Upper lobe of left lung (tissue), 5 donors: ENCODE measurements around the genes ELP5, EIF5A, KCTD11 and TMEM95.

GRCh38 chr17:6700209-6700797 is 12.9 kb downstream of the SLC13A5 start:
- PRO-cap, 2 experiments, result no peak in any of the 2 experiments
- RAMPAGE, long total RNA, 4 experiments, result no peak in any of the 4 experiments

GRCh38 chr17:6710348-6710835 is 2.8 kb downstream of the SLC13A5 start:
- PRO-cap, 2 experiments, result no peak in any of the 2 experiments
- RAMPAGE, long total RNA, 4 experiments, result no peak in any of the 4 experiments

GRCh38 chr17:6797869-6798549 is 22.0 kb downstream of the FBXO39 start:
- PRO-cap, 2 experiments, result no peak in any of the 2 experiments
- RAMPAGE, long total RNA, 4 experiments, result no peak in any of the 4 experiments

DNA sequence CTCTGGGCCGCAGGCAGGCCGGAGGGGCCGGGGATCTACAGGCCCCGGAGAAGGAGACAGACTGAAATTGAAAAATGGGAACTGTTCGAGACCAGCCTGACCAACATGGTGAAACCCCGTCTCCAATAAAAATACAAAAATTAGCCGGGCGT is 288 bp downstream of the RNASEK start:
- PRO-cap, 2 experiments, result no peak in any of the 2 experiments
- RAMPAGE, long total RNA, 4 experiments, result no peak in any of the 4 experiments

- PRO-cap, 2 experiments, result no peak in any of the 2 experiments
- RAMPAGE, long total RNA, 4 experiments, result no peak in any of the 4 experiments
Measured at GRCh38 chr17:7041940-7042544, 1.9 kb downstream of the SLC16A11 start.

GRCh38 chr17:7042545-7043268 is 1.2 kb downstream of the SLC16A11 start:
- PRO-cap, 2 experiments, result no peak in any of the 2 experiments
- RAMPAGE, long total RNA, 4 experiments, result start-site peak on the minus strand in 1 of 4 experiments, at chr17:7043017-7043050 at its widest, 16 reads per replicate

DNA sequence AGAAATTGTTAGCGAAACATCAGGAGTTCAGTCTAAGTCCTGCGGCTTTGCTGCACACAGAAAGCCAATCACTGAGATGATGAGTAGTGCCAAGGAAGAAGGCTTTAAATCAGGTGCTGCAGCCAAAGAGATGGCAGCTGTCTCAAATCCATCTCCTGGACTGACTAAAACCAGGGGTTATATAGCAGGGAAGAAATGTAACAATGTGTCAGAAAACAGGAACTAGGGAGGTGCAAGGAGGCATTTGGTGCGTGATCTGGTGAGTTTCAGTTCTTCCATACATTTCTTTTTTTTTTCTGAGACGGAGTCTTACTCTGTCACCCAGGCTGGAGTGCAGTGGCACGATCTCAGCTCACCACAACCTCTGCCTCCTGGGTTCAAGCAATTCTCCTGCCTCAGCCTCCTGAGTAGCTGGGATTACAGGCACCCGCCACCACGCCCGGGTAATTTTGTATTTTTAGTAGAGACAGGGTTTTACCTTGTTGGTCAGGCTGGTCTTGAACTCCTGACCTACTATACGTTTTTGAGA is 6.7 kb upstream of the ASGR2 start:
- PRO-cap, 2 experiments, result peak in 1 of 2 experiments; most common plus-strand start position 208 of the sequence (in 1); most common minus-strand start position 154 of the sequence (in 1)
- RAMPAGE, long total RNA, 4 experiments, result no peak in any of the 4 experiments

GRCh38 chr17:7130508-7131422 is 16.1 kb upstream of the ASGR2 start:
- PRO-cap, 2 experiments, result no peak in any of the 2 experiments
- RAMPAGE, long total RNA, 4 experiments, result no peak in any of the 4 experiments

GRCh38 chr17:7133984-7134455 is 19.4 kb upstream of the ASGR2 start:
- PRO-cap, 2 experiments, result peak in 1 of 2 experiments; most common minus-strand start chr17:7134150 (in 1)
- RAMPAGE, long total RNA, 4 experiments, result no peak in any of the 4 experiments

GRCh38 chr17:7237174-7237446 is 2.1 kb downstream of the PHF23 start:
- PRO-cap, 2 experiments, result no peak in any of the 2 experiments
- RAMPAGE, long total RNA, 4 experiments, result no peak in any of the 4 experiments

DNA sequence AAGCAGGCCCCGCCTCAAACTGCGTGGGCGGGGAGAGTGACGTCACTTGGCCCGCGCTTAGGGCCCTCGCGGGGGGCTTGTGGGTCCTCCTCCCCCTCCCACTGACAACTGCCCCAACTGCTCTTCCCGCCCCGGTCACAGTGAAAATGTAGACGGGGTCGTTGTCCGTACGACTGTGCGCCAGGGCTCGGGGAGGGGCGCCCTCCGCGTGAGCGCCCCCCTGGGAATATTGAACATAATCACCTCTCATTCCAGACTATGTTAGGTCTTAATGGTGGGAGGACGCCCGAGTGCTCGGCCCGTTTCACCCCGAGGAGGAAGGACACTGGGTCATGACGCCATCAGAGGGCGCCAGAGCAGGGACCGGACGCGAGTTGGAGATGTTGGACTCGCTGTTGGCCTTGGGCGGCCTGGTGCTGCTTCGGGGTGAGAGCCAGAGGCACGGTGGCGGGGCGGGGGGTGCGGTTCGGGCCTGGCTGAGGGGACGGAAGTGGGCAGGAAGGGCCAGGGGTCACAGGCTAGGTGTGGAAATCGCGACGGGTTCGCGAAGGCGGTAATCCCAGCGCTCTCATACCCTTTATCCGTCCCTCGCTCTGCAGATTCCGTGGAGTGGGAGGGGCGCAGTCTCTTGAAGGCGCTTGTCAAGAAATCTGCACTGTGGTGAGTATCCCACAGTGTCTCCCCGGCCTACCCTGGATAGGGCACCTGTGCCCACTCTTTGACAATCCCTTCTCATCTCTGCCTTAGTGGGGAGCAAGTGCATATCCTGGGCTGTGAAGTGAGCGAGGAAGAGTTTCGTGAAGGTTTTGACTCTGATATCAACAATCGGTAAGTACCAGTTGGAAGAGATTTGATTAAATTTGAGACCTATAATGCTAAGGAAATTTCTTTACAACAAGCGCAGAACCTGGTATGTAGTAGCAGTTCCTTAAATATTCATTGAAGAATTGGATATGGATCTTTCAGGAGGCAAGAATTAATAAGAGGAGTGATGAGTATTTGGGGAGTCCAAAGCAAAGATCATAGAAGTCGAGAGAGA is at the start of gene ELP5:
Gene ELP5 (plus strand): TSS at position 45 of the 1,039 bp plus-strand sequence.
- PRO-cap, 2 experiments, result peak in 2 of 2 experiments; most common plus-strand start position 45 of the sequence (in 1); most common minus-strand start position 327 of the sequence (in 1)
- RAMPAGE, long total RNA, 4 experiments, result start-site peak on the plus strand in 3 of 4 experiments, centred at positions 88 to 573 of the sequence, 9 to 124 reads per replicate

DNA sequence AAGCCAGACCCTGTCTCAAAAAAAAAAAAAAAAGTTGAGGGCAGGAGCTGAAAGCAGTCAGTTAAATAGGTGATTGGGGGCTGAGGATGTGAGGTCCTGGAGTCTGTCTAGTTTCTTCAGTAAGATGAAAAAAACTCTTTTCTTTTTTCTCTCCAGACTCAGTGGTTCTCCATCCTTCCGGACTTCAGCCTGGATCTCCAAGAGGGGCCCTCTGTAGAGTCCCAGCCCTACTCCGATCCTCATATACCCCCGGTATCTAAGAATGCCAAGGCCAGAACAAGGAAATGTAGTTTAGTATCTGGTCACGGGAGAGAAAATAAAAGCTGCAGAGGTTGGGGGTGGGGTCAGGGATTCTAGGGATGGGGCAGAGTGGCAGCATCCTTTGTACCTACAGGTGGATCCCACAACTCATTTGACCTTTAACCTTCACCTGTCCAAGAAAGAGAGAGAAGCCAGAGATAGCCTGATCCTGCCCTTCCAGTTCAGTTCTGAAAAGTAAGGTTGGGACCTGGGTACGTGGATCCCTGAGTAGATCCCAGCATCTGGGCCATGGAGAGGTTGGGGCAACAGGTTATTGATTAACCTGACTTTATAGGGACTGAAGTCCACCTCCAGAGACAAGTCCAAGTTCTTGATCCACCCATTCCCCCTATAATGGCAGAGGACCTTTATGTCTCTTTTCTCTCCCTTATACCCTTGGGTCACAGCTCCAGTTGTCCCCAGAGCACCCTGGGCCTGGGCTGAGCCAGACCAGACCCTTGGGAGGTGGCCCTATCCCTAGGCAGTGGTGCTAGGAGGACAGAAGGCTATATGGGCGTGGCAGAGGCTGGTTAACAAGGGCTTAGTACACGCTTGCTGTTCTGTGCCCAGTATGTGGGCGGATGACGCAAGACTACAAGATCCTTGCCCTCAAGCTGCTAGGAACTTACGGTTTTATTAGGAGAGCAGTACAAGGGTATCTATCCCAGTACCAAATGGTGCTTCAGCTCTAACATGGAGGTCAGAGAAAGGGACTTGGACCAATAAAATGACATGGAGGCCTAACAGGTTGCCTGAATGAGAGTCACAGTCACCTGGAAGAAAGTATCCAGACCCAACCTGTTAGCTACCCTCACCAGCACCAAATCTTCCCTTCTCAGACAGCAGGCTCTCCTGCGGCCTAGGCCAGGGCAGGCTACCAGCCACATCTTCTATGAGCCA is 3.4 kb downstream of the CLDN7 start:
- PRO-cap, 2 experiments, result no peak in any of the 2 experiments
- RAMPAGE, long total RNA, 4 experiments, result no peak in any of the 4 experiments

GRCh38 chr17:7263768-7264157 is 1.5 kb upstream of the CLDN7 start:
- PRO-cap, 2 experiments, result no peak in any of the 2 experiments
- RAMPAGE, long total RNA, 4 experiments, result no peak in any of the 4 experiments

GRCh38 chr17:7280071-7280416 is 1.5 kb upstream of the SLC2A4 start:
- PRO-cap, 2 experiments, result no peak in any of the 2 experiments
- RAMPAGE, long total RNA, 4 experiments, result no peak in any of the 4 experiments

- PRO-cap, 2 experiments, result peak in 2 of 2 experiments; most common plus-strand start chr17:7307640 (in 2); most common minus-strand start chr17:7307931 (in 2)
- RAMPAGE, long total RNA, 4 experiments, result start-site peak on the plus strand in 3 of 4 experiments, at chr17:7307625-7308016 at its widest, 34 to 158 reads per replicate
Measured at GRCh38 chr17:7307500-7308511, at the start of gene EIF5A. Gene EIF5A (plus strand): TSS chr17:7307628.

GRCh38 chr17:7308512-7309355 is 1.3 kb downstream of the EIF5A start:
- PRO-cap, 2 experiments, result peak in 1 of 2 experiments; most common minus-strand start chr17:7308874 (in 1)
- RAMPAGE, long total RNA, 4 experiments, result start-site peak on the plus strand in 2 of 4 experiments, at chr17:7308875-7308977 at its widest, 7 to 27 reads per replicate

DNA sequence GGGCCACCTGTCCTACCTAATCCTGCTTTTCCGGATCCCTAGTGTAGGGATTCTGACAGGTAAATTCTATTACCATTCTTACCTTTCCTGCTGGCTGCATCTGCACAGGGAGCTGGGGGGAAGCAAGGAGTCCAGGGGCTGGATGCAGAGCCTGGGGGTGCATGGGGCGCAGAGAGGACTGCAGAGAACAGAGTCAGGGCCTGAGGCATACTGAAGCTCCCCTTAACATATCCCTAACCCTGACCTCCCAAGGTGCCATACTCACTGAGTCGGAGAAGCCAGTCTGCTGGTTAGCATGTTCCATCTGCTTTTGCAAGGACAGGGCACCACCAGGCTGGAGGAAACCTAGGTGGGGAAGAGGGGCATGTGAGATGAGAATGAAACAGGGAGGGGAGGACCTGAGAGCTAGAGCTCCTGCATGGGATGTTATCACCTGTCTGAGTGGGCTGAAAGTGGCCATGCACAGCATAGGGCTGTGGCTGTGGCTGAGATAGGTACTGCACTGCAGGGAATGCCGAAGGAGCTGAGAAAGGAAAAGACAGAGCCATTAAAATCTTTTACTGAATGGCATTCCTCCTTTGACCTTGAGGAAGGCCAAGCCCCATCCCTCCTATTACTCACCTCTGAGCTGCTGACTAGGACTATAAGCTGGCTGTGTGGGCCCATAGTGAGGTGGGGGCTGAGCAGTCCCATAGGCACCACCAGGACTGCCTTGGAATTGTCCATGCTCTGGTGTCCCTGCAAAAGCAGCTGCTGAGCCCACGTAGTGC is 2.0 kb downstream of the GPS2 start:
- PRO-cap, 2 experiments, result no peak in any of the 2 experiments
- RAMPAGE, long total RNA, 4 experiments, result no peak in any of the 4 experiments

- PRO-cap, 2 experiments, result peak in 2 of 2 experiments; most common plus-strand start chr17:7352162 (in 2); most common minus-strand start chr17:7352441 (in 1)
- RAMPAGE, long total RNA, 4 experiments, result start-site peak on the plus strand in 4 of 4 experiments, at chr17:7352157-7352830 at its widest, 12 to 63 reads per replicate
Measured at GRCh38 chr17:7352125-7352819, at the start of gene KCTD11. Gene KCTD11 (plus strand): TSS chr17:7352162.

GRCh38 chr17:7354740-7355503 is at the start of gene TMEM95:
Gene TMEM95 (plus strand): TSS chr17:7355156.
- PRO-cap, 2 experiments, result no peak in any of the 2 experiments
- RAMPAGE, long total RNA, 4 experiments, result no peak in any of the 4 experiments

- PRO-cap, 2 experiments, result no peak in any of the 2 experiments
- RAMPAGE, long total RNA, 4 experiments, result no peak in any of the 4 experiments
Measured at GRCh38 chr17:7417912-7418663, 2.0 kb upstream of the SPEM1 start.